ENCODE results near the genes SKI and PLCH2.

- RRBS = no CpG with 5 or more reads among the region's 35 CpGs
These were observed 1.1 kb downstream of the TMEM88B start for GRCh38 chr1:1426517-1427363.

- RRBS = 86% methylated on average over 29 of the region's 121 CpGs
These were observed 615 bp downstream of the TMEM240 start for GRCh38 chr1:1539485-1540532.

DNA sequence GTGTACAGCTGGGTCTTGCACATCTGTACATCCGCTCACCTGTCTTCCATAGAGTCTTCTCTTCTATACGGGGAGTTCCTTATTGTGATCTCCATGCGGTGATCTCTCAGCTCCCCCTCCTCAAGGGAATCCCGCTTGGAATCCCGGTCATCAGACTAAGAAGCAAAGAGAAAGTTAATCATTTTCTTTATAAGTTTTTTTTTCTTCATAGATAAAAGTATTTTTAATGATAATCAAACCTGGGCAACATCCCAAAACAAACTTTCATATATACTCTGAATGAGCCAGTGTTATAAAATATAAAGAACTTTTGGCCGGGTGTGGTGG is 3.5 kb downstream of the CDK11B start:
- RRBS = no CpG with 5 or more reads among the region's 6 CpGs

DNA sequence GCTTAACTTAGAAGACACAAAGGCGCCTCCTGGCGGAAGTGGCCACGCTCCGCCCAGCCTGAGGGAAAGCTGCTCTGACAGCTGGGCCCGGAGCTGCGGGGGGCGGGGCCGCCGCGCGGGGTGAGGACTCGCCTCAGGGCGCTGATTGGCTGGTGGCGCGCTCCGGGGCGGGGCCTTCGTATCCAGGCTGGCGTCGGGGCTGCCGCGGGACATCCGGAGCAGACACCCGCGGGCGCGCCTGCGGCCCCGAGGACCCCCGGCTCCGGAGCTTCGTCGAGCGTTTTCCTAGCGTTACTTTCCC is 693 bp upstream of the SLC35E2B start:
- RRBS = no CpG with 5 or more reads among the region's 35 CpGs

DNA sequence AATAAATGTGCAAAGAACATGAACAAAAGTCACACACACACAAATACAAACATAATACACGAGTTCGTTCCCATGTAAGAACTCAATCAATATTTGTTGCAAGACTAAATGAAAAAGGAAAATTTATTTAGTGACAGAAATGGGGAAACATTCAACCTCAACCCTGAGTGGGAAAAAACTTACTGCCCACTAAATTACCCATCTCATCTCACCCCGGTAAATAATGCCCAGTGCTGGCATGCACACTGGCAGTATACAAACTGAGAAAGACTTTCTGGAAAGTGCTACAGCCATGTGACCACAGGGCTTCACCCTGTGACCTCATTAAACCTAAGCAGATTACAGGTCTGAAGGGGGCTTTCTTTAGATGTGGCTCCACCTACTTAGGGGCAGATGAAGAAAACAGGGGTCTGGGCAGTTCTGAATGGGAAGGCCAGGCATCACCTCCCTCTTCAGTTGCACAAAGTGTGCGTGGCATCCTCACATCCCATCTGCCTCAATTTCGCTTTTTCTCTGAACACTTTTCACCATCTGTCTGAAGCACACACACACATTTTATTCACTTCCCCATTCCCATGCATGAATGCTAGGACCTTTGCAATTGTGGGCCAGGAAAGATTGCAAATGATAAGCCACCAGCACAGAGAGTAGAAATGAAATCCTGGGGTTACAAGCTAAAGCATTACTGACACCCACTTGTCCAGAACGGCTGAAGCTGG is 2.9 kb downstream of the NADK start:
- RRBS = no CpG with 5 or more reads among the region's 6 CpGs

DNA sequence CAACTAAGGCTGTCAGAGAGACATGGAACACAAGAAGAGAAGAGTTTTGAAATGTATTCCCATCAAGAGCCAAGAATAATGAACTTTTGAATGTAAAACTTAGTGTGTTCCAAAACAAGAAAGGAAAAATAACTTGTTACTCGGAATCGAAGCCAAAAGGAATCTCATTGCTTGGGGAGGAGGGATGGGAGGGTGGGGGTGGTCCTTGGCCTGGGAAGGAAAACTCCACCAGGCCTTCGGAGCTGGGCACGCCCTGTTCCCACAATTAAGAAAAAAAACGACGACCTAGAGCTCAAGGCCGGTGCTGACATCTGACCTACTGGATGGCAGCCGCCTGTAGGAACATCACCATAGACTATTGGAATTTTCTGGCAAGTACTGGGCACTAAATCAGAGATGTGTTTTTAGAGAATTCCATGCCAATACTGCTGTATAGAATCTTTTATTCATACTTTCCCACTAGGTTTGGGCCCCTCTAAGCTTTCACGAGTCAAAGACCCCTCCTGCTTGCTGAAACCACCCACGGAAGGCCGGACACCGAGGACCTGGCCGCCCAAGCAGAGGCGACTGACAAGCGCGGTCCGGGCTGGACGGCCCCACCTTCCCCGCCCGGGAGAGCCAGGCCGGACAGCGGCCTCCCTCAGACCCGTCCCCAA is 709 bp downstream of the NADK start:
- RRBS = 5% methylated on average over 7 of the region's 23 CpGs

DNA sequence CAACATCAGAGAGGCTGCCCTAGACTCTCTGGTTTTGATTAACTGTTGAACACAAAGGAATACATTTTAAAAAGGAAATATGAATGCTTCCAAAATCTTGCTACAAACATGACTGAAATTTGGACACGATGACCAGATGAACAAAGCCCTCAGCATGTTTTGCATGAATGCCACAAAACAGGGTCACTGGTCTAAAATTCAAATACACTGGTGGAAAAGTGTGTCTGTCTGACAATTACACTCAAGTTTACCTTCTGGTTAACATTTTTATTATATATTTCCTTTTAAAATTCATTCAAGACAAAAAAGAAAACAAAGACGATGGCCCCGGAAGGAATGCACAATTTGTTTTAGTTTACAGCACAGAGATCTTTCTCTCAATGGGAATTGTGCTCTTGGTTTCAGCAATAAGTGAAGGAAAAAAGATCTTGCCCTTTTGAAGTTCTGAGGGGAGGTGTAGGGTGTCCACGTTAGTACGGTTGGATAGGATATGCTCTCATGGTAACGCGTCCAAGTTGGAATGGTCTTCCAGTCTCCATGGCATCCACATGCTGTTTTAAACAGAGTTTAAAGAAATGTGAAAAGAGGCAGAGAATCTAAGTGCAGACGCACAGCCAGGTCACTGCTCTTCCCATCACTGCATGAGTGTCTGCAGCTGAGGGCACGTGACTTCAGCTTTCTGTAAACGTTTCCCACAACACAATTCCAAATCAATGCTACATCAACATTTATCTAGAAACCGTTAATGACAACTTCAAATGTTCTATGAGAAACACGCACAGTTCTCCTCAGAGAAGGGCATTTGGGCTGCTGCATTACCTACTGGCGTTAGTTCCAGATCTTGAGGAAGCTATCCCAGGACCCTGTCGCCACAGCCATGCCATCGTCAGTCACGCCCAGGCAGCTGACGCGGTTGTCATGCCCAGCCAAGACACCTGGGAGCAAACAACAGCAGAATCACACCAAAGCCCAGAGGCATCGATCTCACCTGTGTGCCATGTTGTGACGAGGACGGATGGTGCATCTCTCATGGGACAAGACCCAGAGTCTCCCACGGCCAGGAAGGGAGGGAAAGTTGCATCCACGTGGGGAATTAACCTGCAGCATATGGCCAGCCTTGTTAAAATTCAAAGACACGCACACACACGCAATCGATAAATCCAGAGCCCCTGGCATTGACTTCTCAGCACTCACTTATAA is 8.6 kb upstream of the NADK start:
- RRBS = no CpG with 5 or more reads among the region's 26 CpGs

- RRBS = no CpG with 5 or more reads among the region's 9 CpGs
These were observed 35.0 kb upstream of the NADK start for GRCh38 chr1:1813177-1813675.

GRCh38 chr1:1878140-1879346 is 12.3 kb downstream of the GNB1 start:
- RRBS = no CpG with 5 or more reads among the region's 16 CpGs

DNA sequence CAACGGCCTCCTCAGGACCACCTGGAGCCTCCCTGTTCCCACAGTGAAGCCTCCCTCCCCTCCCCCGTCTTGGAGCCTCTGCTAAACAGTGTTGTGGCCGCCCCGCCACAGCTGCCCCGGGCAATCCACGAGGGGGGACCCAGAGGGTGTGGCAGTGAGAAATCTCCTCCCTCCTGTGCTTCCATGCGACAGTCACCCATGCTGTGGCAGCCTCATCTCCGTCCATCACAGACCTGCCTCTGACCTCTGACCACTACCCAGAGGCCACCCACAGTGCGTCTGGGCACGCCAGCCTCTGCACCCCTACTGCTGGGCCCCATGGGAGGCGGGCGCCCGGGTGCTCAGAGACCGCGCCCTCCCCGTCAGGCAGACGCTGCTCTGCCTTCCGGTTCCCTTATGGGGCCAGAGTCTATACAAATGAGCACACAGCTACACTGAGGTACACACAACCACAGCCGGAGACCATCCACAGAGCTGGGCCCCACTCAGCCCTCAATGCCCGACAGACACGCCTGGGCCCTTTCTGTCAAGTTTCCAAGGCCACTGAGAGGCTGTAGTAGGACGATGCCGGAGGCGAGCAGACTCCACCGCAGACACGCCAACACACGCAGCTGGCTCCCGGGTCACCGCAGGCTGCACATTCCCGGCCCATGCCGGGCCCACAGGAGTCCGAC is 23.8 kb upstream of the TMEM52 start:
- RRBS = 40% methylated on average over 16 of the region's 32 CpGs

GRCh38 chr1:2134623-2134993 is 60.0 kb downstream of the FAAP20 start:
- RRBS = 8% methylated on average over 2 of the region's 21 CpGs

- RRBS = 15% methylated on average over 13 of the region's 53 CpGs
These were observed 15.3 kb upstream of the SKI start for GRCh38 chr1:2212504-2213546.

DNA sequence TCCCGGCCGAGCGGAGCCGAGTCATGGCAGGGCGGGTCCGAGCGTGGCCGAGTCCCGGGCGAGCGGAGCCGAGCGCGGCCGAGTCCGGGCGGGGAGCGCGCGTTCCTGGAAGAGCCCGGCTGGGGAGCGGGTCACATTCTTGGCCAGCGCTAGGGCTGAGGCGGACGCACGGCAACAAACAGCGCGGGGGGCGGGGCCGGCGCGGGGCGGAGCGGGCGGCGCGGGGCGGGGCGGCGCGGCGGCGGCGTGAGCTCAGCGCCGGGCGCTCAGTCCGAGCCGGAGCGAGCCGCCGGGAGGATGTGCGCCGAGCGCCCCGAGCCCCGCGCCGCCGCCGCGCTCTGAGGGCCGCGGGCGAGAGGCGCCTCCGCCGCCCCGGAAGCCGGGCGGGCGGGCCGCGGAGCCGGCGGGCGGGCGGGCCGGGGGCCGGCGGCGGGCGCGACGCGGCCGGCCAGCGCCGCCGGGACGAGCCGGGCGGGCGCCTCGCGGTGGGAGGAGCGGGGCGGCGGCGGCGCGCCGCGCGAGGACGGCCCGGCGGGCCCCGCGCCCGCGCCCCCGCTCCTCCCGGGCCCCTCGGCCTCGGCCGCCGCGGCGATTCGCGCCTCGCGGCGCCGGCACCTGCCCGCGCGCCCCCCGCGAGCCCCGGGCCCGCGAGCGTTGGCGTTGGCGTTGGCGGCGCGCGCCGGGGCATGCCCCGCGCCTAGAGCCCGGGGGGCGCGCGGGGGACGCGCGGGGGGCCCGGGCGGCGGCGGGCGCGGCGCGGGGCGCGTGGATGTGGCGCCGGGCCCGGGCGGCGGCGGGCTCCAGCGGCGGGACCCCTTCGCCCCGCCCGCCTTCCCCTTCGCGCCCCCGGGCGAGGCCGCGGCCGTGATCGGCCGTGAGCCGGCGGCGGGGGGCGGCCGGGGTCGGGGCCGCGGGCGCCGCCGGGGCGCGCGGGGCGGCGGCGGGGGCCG is at the start of gene SKI:
Gene SKI (plus strand): TSS at position 555 of the 950 bp plus-strand sequence.
- RRBS = 2% methylated on average over 112 of the region's 199 CpGs

DNA sequence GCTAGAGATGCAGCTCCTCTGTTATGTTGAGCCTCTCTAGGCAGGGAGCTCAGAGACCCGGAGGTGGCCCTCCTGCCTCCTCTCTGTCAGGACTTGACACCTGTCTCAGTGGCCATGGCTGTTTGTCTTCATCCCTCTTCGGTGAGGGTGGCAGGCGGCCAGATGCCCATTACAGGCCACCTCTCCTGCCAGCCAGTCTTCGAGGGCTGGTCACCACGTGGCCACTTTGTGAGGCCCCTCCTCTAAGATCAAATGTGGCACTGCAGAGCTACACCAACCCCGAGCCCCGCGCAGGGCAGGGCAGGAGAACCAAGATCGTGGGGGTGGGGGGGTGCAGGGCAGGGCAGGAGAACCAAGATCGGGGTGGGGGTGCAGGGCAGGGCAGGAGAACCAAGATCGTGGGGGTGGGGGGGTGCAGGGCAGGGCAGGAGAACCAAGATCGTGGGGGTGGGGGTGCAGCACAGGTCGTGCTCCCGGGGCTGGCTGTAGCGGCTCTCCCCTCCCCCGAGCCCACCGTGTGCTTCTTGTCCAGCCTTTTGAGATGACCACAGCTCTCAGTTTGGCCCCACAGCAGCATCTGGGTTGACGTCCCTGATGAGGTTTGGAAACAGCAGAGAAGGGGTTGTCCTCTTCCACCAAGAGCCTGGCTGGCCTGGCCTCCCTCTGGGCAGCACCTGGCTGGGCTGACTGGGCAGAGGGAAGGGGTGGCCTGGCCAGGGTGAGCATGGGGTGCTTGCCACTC is 61.2 kb downstream of the SKI start:
- RRBS = no CpG with 5 or more reads among the region's 18 CpGs

DNA sequence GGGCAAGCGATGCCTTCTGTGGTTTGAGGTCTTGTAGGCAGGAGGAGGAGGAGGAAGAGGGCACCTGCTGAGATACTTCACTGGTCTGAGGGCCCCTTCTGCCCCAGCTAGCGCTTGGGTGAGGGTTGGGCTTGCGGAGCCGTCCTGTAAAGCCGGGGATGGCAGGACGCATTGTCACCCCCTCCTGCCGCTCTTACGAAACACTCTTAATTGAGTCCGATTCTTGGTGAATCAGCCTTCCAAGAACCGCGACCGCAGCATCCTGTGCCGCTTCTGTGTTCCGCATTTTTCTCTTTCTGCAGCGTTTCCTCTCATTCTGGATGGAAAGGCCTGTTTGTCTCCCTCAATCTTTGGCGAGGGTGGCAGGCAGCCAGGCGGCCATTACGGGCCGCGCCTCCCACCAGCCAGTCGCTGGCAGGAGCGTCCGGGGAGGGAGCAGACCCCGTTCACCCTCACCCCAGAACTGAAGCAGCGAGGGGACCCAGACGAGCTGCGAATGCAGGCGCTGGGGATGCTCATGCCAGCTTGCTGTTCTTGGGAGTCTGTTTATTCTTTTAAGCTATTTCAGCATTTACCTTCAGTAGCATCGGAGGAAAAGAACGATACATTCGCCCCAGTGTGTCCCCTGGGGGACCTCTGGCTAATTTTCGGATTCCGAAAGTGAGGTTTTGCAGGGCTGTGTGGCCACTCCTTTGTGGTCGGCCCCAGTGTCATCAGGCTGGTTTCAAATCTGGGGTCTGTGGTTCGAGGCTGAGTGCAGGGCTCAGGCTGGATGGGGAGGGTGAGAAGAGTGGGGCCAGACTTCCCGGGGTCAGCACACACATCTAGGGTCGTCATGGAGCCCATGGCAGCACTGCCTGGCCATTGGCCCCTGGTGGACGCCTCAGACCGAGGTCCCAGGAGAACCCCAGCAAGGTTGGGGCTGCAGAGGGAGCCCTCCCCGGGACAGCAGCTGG is 62.8 kb downstream of the SKI start:
- RRBS = no CpG with 5 or more reads among the region's 40 CpGs

- RRBS = 6% methylated on average over 51 of the region's 126 CpGs
These were observed 76.7 kb downstream of the MORN1 start for GRCh38 chr1:2314310-2315463.

- RRBS = 84% methylated on average over 4 of the region's 32 CpGs
These were observed 68.4 kb downstream of the MORN1 start for GRCh38 chr1:2322913-2323417.

DNA sequence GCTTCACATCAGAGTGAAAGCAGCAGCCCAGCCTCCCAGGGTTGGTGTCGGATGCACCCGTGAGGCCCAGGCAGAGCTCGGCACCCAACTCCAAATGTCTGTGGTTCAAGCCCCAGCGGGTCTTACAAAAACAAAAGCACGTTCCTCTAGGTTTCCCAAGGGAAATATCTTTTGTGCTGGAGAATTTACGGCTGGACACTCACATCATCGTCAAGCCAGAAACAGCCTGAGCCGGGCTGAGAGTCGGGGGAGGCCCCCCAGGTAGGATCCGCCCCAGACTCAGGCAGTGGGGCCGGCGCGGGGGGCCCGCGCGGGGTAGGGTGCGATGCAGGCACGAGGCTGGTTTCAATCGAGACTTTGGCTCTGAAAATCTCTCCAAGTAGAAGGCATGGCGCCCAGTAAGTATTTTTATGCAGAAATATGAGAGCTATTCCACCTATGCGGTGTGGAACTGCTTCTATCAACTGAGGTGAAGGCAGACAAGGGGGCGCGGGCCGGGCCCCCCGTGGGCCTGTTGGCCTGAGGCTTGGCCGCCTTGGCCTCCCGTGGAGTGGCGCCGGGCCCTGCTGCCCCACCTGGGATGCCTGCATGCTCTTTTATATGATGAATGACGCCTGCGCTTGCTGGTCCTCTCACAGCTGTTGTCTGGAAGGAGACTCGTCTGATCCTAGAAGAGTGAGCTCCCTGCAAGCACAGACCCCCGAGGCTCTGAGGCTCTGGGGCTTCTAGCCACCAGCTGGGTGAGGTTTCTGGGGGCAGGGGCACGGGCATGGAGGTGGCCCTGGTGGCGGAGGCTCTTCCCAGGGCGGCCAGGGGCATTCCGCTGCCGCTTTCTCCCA is 36.4 kb downstream of the MORN1 start:
- RRBS = 79% methylated on average over 10 of the region's 38 CpGs

- RRBS = 6% methylated on average over 6 of the region's 27 CpGs
These were observed 881 bp upstream of the PEX10 start for GRCh38 chr1:2413172-2413717.

DNA sequence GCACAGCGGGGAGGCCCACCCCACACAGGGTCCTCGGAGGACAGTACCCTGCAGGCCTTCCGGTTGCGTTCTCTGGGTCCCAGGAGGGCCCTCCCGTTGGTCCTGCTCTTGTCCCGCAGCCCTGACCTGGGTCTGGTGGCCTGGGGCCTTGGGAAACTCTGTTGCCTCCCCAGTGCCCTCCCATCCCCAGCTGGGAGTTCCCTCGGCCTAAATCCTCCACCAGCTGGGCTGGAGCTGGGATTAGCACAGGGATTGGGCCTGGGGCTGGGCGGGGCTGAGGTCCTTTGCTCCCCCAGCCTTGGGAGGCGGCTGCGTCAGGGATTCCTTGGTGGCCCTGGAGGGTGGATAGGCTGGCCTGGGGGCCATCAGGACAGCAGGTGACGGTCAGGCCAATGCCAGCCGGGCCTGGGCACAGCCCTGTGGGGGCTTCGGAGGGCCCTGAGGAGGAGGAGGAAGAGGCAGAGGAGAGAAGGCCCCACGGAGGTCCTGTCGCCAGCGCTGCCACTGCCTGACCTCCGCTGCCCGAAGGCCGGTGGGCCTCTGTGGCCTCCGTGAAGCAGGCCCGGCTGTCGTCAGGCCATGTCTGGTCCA is at the start of gene PLCH2:
Gene PLCH2 (plus strand): TSS at position 280 of the 591 bp plus-strand sequence.
- RRBS = 91% methylated on average over 2 of the region's 22 CpGs